Breast epithelium (tissue), 2 donors: ENCODE measurements around the genes DENND5A and ZNF143.

DNA sequence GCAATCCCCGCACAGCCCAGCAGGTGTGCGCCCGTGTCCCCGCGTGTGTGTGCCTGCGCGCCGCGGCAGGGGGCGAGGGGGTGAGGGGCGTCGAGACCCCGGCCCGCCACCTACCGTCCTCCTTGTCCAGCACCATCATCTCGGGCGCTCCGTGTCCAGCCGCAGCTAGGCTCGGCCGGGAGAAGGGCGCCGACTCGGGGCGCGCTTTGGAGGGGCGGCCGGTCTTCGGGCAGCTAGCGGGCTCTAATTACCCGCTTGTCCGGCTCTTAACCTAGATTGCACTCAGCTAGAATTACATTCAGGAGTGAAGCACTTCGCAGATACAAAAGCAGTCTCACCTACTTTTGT is 480 bp downstream of the LMO1 start:
- PRO-cap = no peak
- RAMPAGE, long total RNA, 2 experiments = no peak in any of the 2 experiments

DNA sequence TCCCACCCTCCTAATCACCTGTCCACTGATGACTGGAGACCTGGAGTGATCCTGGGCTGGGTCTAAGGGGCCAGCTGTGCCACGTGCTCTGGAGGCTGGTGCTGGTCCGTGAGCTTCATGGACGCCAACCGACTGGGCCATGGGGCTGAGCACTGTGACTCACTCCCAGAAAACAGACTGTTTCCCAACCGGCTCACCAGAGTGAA is 14.0 kb upstream of the LMO1 start:
- PRO-cap = no peak
- RAMPAGE, long total RNA, 2 experiments = no peak in any of the 2 experiments

DNA sequence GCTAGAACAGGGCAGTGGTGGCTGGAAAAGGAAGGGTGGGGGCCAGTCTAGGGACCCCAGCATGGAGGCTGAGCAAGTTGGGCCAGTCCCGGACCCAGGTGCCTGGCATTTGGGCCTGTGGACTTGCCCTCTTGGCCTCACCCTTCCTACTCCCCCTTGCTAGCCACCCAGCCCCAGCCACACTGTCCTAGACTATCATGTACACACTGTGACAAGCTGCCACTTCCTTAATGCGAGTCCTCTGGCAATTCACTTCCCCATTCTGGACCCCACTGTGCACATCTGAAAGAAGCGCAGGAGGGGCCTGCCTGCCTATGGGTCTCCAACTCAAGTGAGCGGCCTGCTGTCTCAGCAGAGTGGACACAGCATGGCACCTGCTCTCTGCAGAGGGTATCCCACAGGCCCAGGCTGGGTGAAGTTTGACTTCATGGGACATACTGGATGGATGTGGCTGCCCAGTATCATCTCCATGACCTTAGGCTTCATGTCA is 68.5 kb upstream of the LMO1 start:
- PRO-cap = no peak
- RAMPAGE, long total RNA, 2 experiments = no peak in any of the 2 experiments

GRCh38 chr11:8464665-8465169 is 129.3 kb downstream of the STK33 start:
- PRO-cap = no peak
- RAMPAGE, long total RNA, 2 experiments = no peak in any of the 2 experiments

- PRO-cap = no peak
- RAMPAGE, long total RNA, 2 experiments = no peak in any of the 2 experiments
These were observed 10.8 kb downstream of the TRIM66 start for GRCh38 chr11:8671614-8672109.

DNA sequence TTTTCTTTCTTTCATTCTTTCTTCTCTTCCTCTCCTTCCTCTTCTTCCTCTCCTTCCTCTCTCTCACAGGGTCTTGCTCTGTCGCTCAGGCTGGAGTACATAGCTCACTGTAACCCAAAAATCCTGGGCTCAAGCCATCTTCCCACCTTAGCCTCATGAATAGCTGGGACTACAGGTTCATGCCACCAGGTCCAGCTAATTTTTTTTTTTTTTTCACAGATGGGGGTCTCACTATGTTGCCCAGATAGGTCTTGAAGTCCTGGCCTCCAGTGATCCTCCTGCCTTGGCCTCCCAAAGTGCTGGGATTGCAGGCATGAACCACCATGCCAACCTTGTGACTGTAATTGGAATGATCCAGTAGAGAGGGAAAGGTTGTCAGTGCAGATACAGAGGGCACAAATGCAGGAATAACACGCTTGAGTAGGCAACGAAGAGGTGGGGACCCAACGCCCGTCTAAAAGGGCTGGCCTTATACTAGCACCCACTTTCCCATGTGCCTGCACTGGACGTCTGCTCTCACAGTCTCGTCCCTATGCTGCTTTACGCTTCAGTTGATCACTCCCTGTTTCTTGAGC is 55.2 kb downstream of the RPL27A start:
- PRO-cap = no peak
- RAMPAGE, long total RNA, 2 experiments = no peak in any of the 2 experiments

DNA sequence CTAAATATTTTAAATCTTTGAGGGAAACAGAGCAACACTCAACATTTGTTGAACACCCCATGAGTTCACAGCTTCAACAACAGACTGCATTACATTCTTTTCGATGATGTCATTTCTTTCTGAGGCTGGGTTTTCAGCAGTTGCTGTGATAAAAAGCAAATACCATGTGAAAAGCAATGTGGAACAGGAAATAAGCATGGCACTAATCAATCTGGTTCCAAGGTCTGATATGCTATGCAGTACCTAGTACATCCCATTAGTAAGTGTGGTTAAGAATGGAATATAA is 45.2 kb downstream of the DENND2B start:
- PRO-cap = no peak
- RAMPAGE, long total RNA, 2 experiments = no peak in any of the 2 experiments

- PRO-cap = no peak
- RAMPAGE, long total RNA, 2 experiments = no peak in any of the 2 experiments
These were observed 43.9 kb downstream of the DENND2B start for GRCh38 chr11:8766172-8767441.

- PRO-cap = no peak
- RAMPAGE, long total RNA, 2 experiments = no peak in any of the 2 experiments
These were observed 43.1 kb downstream of the DENND2B start for GRCh38 chr11:8767442-8767796.

DNA sequence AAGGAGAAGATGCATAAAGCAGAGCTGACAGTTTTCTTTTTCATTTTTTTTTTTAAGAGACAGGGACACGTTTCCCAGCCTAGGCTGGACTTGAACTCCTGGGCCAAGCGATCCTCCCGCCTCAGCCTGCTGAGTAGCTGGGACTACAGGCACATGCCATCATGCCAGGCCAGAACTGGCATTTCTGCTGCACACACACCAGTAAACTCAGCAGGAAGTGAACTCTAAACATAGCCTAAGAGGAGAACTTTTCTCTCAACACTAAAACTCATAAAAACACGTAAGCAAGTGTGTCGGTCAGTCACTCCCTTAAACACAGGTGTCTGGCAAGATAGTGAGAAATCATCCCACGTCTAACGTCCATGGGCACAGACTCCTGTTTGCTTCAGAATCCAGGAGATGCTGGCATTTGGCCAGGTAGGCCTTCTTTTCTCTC is 23.2 kb downstream of the DENND2B start:
- PRO-cap = no peak
- RAMPAGE, long total RNA, 2 experiments = no peak in any of the 2 experiments

DNA sequence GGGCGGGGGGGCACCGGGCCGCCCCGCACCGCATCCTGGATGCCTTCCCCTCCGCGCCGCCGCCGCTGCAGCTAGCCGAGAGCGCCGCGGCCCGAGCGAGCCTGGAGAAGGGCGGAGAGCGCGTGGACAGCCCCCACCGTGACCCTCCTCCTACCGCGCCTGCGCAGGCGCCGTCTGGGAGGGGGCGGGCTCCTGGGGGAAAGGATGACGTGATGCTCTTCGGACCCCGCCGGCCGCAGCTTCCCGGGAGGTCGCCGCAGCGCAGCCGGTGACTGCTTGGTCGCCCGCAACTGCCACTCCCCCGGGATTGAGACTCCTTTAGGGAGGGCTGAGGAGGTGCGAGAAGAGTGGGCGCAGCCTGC is at the start of gene DENND5A:
Gene DENND5A, minus strand, starts transcription at position 110 of the 362 bp plus-strand sequence.
- PRO-cap = bidirectional peak, plus-strand start at position 179 of the sequence, minus-strand start at position 69 of the sequence
- RAMPAGE, long total RNA, 2 experiments = no peak in any of the 2 experiments

GRCh38 chr11:9363093-9363668 is 21.3 kb upstream of the IPO7 start:
- PRO-cap = no peak
- RAMPAGE, long total RNA, 2 experiments = no peak in any of the 2 experiments

GRCh38 chr11:9449839-9450630 is 10.8 kb upstream of the ZNF143 start:
- PRO-cap = no peak
- RAMPAGE, long total RNA, 2 experiments = no peak in any of the 2 experiments

DNA sequence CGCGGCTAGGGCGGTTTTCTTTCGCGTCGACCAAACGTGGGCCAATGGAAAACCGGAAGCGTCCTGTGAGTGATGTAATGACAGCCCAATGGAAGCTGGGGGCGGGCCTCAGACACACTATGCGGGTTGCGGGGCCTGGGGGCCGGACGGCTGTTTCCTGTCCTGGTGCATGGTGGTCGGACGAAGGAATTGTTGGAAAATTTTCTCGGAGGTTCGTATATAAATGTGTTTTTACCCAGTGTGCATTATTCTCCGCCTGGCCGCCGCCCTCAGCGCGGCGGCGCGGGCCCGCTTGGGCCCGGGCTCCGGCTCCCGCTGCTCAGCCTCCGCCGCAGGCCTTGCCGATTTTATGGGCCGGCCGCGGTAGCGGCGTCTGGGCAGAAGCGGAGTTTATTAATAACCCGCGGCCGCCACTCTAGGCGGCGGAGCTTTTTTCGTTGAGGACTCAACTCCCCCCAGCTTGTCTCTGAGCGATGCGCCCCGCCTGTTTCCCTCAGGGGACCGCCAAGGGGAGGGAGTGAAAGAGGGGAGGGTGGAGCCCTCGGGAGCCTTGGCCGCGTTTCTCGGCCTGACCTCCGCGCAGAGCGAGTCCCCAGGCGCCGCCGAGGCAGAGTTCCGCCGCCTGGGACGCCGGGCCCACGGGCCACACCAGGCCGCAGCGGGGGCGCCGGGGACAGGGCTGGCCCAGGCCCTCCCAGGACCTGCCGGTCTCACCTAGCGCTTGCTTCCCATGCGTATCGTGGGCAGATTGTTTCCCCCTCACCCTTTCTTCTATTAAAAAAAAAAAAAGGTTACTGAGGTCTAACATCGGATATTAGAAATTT is at the start of gene ZNF143:
Gene ZNF143, plus strand, starts transcription at position 147 of the 824 bp plus-strand sequence.
- PRO-cap = bidirectional peak, plus-strand start at position 248 of the sequence, minus-strand start outside the sequence; bidirectional peak, plus-strand start at position 610 of the sequence, minus-strand start at position 468 of the sequence
- RAMPAGE, long total RNA, 2 experiments = start-site peak on the plus strand in 2 of 2 experiments, centred at positions 149 to 155 of the sequence, 247 to 591 reads per replicate

DNA sequence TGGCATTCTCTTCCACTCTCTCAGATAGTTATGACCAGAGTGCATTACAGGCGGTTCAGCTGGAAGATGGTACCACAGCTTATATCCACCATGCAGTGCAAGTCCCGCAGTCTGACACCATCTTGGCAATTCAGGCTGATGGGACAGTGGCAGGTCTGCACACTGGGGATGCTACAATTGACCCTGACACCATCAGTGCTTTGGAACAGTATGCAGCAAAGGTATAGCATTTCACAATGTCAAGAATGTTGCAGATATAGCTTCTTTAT is 17.5 kb downstream of the ZNF143 start:
- PRO-cap = no peak
- RAMPAGE, long total RNA, 2 experiments = no peak in any of the 2 experiments

GRCh38 chr11:9622188-9622764 is 41.6 kb upstream of the SWAP70 start:
- PRO-cap = no peak
- RAMPAGE, long total RNA, 2 experiments = no peak in any of the 2 experiments

DNA sequence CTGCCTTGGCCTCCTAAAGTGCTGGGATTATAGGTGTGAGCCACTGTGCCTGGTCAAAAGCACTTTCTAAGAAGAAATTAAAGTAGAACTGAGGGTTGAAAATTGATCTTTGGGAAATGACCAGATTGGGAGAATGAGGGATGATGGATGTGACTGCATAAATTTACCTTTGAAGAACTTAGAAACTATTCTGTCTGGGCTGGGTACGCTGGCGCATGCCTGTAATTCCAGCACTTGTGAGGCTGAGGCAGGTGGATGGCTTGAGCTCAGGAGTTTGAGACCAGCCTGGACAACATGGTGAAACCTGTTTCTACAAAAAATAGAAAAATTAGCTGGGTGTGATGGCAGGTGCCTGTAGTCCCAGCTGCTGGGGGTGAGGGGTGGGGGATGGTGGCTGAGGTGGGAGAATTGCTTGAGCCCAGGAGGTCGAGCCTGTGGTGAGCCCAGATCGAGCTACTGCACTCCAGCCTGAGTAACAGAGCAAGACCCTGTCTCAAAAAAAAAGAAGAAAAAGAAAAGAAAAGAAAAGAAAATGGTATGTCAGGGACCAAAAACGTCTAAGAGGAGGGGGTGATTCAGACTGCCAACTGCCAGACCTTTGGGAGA is 19.1 kb downstream of the SWAP70 start:
- PRO-cap = no peak
- RAMPAGE, long total RNA, 2 experiments = no peak in any of the 2 experiments

DNA sequence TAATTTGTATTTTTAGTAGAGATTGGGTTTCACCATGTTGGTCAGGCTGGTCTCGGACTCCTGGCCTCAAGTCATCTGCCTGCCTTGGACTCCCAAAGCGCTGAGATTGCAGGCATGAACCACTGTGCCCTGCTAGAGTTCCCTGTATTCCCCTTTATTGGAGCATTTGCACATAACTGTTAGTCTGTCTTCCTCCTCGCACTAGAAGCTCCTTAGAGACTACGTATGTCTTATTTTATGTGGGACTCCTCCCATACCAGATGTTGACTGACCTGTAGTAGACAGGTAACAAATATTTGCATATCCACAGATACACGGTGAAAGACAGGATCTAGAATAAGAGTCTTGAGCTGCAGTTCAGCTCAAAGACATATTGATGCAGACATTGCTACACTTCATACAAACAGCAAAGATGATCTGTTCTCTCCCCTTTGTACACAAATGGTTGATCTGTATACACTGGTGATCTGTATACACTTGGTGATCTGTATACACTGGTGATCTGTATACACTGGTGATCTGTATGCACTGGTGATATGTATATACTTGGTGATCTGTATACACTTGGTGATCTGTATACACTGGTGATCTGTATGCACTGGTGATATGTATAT is 40.8 kb downstream of the SWAP70 start:
- PRO-cap = no peak
- RAMPAGE, long total RNA, 2 experiments = no peak in any of the 2 experiments

DNA sequence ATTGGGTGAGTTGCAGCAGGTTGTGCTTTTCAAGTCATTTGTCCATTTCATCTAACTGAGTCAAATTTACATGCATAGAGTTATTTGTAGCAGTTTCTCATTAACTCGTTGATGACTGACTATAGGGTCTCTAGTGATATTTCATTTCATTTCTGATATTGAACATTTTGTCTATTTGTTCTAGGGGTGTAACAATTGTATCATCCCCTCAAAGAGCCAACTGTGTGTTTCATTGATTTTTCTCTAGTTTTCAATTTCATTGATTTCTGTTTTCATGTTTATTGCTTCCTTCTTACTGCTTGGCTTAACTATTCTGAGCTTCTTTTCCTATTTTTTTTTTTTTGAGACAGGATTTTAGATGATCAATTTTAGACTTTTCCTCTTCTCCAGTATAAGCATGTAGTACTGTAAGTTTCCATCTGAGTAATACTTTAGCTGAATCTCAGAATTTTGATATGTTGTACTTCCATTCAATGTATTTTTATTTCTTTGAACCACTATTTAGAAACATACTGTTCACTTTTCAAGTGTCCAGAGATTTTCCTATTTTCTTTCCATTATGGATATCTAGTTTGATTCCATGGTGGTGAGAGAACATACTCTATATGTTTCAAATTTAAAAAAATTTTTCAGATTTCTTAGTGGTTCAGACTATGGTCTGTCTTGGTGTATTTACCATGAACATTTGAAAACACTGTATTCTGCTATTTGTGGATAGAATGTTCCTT is 155.7 kb downstream of the SBF2 start:
- PRO-cap = no peak
- RAMPAGE, long total RNA, 2 experiments = no peak in any of the 2 experiments

- PRO-cap = no peak
- RAMPAGE, long total RNA, 2 experiments = no peak in any of the 2 experiments
These were observed 84.7 kb downstream of the SBF2 start for GRCh38 chr11:10209284-10209794.